H7 (cell line): ENCODE measurements around a stretch of chr1.

DNA sequence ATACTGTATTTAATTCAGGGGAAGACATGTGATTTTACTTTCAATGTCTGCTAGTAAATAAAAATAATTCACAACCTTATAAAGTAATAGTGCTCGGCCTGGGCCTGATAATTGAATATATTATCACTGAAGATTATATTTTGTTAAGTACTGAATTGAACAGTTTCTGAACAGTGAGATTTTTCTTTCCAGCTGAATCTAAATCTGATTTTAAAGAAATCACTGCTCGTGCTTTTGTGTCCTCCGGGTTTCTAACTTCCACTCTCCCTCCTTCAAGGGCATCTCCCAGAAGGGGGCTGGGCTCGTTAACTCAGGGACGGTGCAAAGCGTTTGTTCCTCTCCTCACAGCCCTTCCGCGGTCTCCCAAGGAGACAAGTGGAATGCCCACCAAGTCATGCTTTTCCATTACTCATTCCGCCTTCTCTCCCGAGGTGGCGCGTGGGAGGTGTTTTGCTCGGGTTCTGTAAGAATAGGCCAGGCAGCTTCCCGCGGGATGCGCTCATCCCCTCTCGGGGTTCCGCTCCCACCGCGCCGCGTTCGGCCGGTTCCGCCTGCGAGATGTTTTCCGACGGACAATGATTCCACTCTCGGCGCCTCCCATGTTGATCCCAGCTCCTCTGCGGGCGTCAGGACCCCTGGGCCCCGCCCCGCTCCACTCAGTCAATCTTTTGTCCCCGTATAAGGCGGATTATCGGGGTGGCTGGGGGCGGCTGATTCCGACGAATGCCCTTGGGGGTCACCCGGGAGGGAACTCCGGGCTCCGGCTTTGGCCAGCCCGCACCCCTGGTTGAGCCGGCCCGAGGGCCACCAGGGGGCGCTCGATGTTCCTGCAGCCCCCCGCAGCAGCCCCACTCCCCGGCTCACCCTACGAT, 591 bp upstream of the KIF1B start:
- RAMPAGE, long total RNA: no peak

DNA sequence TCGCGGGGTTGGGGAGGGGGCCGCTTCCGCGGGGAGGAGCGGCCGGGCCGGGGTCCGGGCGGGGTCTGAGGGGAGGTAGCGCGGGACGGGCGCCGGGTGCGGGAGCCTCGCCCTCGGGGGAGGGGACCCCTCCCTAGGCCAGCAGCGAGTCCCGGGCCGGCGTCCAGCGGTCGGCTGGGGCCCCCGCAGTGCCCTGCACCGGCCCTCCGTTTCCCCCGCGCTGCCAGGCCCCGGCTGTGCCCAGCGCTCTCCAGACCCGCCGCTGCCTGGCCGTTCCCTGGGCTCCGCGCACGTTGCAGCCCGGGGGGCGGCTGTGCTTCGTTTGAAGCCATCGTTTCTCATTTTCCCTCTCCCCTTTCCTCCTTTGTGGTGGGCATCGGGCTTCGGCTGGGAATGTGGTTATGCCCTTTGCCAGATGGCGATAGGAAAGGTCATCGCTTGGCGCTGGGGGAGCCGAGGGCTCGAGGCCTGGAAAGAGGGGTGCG, 587 bp downstream of the KIF1B start:
- RAMPAGE, long total RNA: no peak

- RAMPAGE, long total RNA: no peak
These were observed 1.3 kb downstream of the KIF1B start for GRCh38 chr1:10211400-10212346.

DNA sequence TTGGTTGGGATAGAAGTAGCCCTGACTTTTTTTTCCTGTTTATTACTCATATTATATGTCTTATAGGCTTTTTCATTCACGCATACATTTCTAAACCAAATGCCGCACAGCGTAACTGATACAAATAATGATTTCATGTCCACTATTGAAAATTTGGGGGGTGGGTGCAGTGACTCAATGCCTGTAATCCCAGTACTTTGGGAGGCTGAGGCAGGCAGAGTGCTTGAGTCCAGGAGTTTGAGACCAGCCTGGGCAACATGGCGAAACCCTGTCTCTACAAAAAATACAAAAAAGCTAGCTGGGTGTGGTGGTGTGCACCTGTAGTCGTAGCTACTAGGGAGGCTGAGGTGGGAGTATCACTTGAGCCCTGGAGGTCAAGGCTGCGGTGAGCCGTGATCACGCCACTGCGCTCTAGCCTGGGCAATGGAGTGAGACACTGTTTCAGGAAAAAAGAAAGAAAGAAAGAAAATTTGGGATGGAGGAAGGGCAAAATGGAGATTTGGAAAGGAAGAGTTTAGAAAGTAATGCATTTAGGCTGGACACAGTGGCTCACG, 27.3 kb downstream of the KIF1B start:
- RAMPAGE, long total RNA: no peak

GRCh38 chr1:10303205-10304166, 93.1 kb downstream of the KIF1B start:
- RAMPAGE, long total RNA: no peak

GRCh38 chr1:10496597-10496843, 21.8 kb downstream of the PEX14 start:
- RAMPAGE, long total RNA: no peak

DNA sequence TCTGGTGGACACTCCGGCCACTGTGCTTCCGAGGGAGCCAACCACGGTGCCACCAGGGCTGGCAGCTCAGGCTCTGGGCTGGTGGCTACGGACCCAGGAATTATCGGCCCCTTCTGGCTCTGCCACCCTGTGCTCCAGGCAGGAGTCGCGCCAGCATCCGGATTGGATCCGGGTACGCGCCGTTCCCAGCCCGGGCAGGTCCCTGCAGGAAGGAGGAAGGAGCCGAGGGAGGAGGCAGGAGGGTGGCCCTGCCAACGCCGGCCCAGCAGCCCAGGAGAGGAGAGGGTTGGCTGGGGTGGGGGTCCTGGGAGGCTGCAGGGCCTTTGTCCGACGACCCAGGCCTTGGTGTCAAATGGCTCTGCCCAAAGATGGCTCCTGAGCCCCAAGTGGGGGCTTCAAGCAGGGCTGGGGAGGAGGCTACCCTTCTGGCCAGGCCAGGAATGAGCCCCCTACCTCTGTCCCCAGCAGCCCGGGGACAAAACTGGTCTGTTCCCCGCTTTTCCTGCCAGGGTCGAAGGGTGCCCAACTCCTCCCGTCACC, 160.4 kb downstream of the CASZ1 start:
- RAMPAGE, long total RNA: no peak

- RAMPAGE, long total RNA: no peak
These were observed 147.3 kb downstream of the CASZ1 start for GRCh38 chr1:10648767-10649966.

DNA sequence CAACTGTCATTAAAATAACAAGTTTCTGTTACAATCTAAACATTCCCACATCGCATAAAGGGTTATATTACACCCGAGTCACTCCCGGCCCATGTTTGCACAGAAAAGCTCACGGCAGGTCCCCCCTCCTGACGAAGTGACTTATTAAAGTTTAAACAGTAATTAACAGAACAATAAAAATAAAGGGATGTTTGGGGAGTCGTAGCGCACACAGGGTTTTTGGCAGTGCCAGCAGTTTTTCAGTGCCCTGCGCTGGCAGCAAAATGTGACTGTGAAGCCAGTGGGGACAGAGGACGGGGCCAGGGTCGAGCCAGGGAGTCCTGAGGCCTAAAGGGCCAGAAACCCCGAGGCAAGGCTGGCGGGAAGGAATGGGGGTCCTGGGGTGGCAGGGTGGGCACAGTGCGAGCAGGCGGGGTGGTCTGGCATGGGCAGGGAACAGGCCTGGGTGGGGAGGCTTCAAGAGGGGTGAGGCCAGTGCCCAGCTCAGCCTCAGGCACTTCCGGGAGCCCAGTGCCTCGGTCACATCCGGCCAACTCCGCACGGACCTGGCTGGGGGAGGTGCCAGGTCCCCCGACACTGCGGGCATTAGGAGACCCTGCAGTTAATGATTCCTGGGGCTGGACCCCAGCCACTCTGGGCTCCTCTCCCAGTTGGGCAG, 121.3 kb downstream of the CASZ1 start:
- RAMPAGE, long total RNA: no peak

GRCh38 chr1:10693392-10694238, 102.8 kb downstream of the CASZ1 start:
- RAMPAGE, long total RNA: no peak

DNA sequence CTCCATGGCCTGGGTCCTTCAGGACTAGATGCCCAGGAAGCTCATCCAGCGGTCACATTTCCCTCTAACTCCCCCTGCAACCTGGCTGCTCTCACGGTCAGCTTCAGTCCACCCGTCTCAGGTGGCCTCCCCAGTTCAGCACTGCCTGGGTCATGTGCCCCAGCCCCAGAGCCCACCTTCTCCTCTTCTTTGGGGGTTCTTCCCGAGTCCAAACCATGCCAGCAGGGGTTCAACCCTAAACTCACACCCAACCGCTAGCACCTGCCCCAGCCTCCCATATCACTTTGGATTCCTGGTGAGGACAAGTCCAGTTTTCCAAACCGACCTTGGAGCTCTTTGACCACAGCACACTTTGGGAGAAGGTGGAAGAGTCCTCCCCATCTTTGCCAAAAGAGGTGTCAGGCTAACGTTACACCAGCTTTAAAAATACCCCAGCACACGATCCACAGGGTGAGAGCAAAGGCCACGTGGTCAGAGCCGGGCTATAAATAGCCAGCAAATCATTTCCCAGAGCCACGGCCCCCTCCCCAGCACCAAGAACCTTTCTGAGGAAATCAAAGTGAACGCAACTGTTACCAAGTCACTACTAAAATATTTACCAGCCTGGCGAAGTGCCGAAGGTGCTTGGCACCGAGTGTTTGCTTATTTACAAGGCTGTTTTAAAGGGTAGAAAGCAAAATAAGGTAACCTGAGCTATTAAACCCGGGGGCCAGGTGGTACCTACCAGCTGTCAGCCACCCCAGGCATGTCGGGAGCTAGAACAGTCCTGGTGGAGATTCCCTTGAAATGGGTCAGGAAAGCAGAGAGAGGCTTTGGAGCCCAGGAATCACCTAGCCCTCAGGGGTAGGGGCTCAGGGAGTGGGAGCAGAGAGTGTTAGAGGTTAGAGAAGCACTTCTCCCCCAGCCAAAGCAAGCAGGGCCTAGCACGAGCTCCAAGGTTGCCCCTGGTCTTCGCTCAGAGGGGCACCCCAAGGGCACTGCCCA, 72.4 kb downstream of the CASZ1 start:
- RAMPAGE, long total RNA: no peak

DNA sequence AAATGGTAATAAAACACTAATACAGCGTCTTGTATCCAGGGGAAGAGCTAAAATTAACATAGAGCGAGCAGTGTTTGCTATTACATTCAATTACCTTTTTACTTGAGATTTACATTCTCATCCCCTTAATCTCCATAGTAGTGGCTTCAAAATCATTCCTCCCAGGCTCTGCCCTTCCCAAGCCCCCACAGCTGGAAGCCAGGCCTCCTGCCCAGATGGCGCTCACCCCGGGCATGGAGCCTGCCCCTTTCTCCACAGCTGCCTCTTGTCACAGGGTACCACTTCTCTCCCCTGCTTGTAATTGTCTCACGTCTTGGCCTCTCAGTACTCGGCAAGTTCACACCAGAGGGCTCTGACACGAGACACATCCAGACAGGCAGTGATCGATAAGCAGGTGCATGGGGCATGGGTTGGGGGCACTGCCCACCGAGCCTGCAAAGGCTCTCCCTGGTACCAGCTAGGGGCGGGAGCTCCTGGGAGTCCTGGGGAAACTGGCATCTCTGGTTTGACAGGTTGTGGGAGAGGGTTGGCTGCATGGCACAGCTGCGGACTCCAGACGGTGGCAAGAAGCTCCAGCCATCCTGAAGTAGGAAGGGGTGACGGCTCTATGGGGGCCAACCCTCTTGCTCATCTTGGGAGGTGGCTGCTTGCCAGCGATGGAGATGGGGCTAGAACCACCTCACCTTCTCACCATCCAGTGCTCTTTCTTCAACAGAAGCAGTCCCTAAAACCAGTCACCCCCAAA, 20.1 kb downstream of the CASZ1 start:
- RAMPAGE, long total RNA: no peak

DNA sequence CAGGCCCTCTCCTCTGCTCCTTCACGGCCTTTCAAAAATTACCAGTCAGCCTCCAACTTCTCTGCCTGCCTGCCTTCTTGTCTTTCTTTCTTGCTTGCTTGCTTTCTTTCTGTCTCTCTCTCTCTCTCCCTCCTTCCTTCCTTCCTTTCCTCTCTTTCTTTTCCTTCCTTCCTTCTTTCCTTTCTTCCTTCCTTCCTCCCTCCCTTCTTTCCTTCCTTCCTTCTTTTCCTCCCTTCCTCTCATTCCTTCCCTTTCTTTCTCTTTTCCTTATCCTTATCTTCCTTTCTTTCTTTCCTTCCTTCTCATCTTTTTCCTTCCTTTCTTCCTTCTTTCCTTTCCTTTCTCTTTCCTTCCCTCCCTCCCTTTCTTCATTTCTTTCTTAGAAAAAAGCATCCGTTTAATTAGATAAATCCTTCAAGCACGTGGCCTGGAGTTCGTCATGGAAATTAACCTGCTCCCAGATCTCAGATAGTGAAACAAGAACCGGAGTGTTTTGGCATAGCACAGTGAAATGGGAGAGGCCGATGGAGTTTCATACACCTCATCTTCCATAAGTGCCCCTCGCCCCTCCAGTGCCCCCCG, 11.4 kb downstream of the CASZ1 start:
- RAMPAGE, long total RNA: no peak

- RAMPAGE, long total RNA: no peak
These were observed 4.6 kb downstream of the CASZ1 start for GRCh38 chr1:10791476-10792674.

GRCh38 chr1:10802999-10803611, 6.7 kb upstream of the CASZ1 start:
- RAMPAGE, long total RNA: no peak

DNA sequence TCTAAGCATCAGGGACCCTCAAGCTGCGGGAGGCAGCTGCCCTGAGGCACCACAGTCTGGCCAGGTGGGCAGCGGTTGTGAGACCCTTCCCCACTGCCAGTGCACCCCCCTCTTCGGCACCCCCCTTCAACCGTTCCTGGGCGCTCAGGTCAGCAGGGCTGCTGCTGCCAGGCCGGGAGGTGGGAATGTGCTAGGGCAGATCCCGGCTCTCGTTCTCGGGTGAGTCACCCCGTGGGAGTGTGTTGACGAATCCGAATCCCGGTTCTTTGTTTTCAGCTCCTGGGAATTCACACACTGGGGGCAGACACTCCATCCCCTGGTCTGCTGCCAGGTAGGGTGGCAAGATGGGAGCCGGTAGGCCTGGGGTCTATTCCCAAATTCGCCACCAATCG, 28.4 kb upstream of the CASZ1 start:
- RAMPAGE, long total RNA: no peak

DNA sequence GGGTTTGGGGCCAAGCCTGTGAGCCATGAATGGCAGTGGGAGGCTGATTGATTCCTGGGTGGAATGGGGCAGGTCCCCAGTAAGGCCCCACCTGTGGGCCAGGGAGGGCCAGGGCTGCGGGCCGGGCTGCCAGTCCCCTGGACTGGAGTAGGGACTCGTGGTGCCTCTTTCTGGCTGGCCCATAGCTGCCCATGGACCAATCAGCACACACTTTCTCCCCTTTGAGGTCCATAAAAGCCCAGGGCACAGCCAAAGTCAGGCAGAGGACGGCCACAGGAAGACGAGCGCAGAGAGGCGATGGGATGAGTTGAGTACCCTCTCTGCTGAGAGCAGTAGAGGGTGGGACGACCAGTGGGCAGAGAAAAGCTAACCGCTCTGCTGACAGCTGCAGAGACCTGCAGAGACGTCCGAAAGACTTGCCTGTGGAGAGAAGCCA, 7.8 kb downstream of the C1orf127 start:
- RAMPAGE, long total RNA: no peak

DNA sequence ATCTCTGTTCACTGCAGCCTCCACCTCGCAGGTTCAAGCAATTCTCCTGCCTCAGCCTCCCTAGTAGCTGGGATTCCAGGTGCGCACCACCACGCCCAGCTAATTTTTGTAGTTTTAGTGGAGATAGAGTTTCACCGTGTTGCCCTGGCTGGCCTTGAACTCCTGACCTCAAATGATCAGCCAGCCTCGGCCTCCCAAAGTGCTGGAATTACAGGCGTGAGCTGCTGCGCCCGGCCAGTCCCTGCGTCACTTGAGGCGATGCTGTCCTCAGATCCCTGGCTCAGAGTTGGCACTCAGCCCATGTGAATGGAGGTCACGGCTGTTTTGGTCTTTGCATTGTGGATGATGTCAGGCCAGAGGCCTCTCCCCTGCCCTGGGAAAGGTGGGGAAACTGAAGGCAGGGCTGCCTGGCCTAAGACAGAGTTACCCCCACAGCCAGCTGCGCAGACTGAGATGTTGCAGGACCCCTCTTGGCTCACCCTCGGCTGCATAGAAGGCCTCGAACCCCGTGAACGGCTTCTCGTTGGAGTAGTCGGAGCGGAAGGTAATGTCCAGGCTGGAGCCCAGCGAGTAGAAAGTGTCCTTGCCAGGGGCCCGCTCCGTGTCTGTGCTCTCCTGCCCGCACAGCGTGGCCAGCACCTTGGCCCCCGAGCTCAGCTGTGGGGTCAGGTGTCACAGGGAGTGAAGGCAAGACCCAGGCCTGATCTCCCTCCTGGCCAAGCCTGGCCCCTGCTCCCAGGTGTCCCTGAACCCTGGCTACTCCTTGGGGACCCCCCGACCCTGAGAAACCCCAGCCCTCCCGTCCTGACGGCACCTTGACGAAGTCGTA, 748 bp downstream of the MASP2 start:
- RAMPAGE, long total RNA: no peak

DNA sequence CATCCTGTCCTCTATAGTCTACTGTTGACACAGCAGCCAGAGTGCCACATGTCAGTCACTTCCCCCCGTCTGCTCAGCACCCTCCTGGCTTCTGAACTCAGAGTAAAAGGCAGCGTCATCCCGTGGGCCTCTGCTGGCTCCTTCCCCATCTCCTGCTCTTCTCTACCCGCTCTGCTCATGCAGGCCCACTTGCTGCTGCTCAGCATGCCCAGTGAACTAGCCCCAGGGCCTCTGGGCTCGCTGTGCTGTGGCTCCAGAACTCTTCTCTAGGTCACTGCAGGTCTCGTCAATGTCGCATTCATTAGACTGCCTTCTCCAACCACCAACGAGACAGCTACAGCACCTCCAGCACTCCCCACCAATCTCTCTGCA, 11.7 kb upstream of the SRM start:
- RAMPAGE, long total RNA: no peak

GRCh38 chr1:11250716-11251424, 11.5 kb downstream of the MTOR start:
- RAMPAGE, long total RNA: no peak